Pulmonary lymph node (tissue), 1 donor: ENCODE results near the gene CHD8.

DNA sequence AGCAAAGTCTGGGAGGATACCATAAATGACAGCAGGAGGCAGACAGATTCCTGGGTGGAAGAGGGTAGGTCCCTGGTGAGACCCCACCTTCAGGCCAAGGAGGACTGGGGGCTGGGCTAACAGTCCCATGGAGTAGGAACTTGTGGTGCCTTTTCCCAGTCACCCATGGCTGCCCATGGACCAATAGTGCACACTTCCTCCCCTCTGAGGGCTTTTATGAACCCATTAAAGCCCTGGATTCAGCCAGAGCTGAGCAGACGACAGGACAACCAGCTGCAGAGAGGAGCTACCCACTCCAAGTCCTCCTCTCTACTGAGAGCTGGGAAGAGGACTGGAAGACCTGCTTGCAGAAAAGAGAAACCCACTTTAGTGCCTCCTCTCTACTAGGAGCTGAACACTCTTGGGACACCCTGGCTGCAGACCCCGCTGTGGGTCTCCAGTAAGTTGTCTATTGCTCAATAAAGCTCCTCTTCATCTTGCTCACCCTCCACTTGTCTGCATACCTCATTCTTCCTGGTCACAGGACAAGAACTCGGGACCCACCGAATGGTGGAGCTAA is 36.7 kb upstream of the OR5AU1 start:
- PRO-cap, result no peak

- PRO-cap, result no peak
Measured at GRCh38 chr14:21203925-21205076, 48.4 kb upstream of the OR5AU1 start.

GRCh38 chr14:21260199-21260786 is 8.9 kb downstream of the HNRNPC start:
- PRO-cap, result no peak

DNA sequence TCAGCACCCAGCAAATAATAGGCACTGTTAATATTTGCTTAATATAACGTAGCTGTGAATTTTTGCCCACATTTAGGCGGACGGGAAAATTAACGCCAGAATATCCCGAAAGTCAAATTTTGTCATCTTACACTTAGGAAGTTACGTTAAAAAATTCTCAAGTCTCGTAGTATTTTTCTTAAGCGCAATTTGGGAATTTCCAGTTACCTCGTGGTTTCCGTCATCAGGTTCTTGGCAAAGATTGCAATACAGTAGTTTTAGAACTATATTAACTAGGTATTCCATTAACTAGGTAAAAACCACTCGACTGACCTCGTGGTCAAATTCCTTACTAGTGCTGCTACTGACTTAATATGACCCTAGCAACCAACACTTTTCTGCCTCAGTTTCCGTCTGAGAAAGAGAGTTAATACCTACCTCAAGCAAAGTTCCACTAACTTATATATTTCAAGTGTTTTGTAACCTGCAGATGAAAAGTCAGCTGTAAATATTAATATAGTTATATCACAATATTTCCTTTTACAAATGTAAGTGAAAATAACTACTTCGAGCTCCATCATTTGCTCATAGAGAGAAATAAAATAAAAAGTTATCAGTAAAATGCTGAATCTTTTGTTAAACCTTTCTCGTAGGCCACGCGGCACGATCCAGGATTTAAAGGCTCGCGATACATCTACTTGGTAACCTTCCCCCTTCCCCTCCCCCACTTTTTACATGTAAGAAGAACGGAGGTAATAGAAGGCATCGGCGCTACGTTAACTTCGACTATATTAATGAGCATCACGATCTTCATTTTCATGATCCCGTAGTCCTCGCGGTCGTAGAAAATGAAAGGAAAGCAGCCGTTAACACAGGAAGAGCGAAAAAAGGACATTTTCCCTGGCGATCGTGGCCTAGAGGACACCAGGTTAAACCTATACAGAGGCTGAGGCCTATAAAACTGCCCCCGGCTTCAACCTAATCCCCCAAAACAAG is 749 bp downstream of the HNRNPC start:
- PRO-cap, result no peak

DNA sequence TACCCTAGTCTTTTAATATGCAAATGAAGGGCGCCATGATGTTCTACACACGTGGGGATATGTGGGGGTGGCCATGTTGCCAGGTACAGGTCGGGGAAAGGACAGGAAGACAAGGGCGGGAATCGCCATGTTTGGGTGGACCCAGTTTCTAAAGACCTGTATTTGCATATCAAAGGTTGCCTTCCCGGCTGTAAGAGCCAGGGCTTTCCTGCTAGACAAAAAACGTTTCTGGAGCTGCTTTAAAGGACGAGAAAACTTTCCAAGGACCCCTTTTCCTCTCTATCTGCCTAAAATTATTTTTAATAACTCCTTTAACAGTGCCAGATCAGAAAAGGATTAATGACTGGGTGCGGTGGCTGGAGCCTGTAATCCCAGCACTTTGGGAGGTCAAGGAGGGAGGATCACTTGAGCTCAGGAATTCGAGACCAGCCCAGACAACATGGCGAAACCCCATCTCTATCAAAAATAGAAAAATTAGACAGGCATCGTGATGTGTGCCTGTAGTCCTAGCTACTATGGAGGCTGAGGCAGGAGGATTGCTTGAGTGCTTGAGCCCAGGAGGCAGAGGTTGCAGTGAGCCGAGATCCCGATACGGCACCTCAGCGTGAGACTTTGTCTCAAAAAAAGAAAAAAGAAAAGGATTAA is 29.1 kb downstream of the RPGRIP1 start:
- PRO-cap, result bidirectional peak, plus-strand start at position 88 of the sequence, minus-strand start outside the sequence

- PRO-cap, result unidirectional peak, minus-strand start at chr14:21455856; bidirectional peak, plus-strand start at chr14:21456348, minus-strand start at chr14:21456044
Measured at GRCh38 chr14:21455648-21456683, at the start of gene CHD8. Gene CHD8 (minus strand): TSS chr14:21456123.

GRCh38 chr14:21525406-21526105 is 590 bp downstream of the SALL2 start:
- PRO-cap, result no peak

DNA sequence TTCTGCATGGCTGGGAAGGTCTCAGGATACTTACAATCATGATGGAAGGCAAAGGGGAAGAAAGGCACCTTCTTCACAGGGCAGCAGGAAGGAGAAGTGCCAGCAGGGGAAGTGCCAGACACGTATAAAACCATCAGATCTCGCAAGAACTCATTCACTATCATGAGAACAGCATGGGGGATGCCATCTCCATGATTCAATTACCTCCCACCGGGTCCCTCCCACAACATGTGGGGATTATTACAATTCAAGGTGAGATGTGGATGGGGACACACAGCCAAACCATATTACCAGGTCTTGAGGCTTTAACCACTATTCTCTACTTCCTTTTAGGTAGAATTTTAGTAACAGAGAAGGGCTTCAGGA is 40.7 kb upstream of the OR4E1 start:
- PRO-cap, result no peak

- PRO-cap, result unidirectional peak, minus-strand start at chr14:21749498
Measured at GRCh38 chr14:21749243-21749945, 75.8 kb upstream of the OR4E1 start.

DNA sequence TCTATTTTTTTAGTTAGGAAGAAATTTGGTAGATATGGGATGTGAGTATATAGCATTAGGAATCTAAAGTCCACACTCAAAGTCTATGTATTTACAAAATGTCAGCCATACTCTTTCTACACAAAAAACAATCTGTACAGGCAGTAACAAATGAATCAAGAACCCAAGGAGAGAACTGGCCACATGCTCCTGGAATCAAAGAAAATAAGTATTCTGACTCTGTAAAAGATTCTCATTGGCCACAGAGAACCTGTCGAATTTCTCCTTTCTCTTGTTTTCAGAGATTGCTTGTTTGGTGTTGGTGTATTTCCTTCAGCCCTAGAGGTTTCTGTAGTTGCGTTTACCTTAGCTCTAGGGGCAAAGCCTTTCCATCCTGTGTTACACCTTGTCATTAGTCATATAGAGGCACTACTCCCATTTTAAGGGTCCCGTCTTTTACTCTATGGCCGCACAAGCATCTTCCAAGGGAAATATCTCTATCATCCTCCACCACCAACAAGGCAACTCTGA is 177.9 kb upstream of the OR4E1 start:
- PRO-cap, result no peak

- PRO-cap, result unidirectional peak, plus-strand start at chr14:21853017
Measured at GRCh38 chr14:21852869-21853114, 179.2 kb upstream of the OR4E1 start.

GRCh38 chr14:21923566-21924269 is 250.1 kb upstream of the OR4E1 start:
- PRO-cap, result no peak

- PRO-cap, result no peak
Measured at GRCh38 chr14:22052001-22052343, 378.4 kb upstream of the OR4E1 start.

DNA sequence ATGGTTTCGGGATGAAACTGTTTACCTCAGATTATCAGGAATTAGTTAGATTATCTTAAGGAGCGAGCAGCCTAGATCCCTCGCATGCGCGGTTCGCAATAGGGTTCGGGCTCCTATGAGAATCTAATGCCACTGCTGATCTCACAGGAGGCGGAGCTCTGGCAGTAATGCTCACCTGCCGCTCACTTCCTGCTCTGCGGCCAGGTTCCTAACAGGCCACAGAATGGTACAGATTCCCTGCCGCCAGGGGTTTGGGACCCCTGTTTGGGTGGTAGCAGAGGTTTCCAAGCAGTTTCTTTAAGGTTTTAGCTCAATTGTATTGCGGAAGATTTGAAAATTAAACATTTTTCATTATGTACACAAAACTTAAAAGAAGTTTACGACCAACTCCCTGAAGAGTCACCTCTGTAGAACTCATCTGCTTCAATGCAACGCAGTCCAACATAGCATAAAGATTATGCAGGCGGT is 439.9 kb upstream of the OR4E1 start:
- PRO-cap, result bidirectional peak, plus-strand start at position 203 of the sequence, minus-strand start at position 97 of the sequence

GRCh38 chr14:22265651-22266225 is 323.3 kb downstream of the DAD1 start:
- PRO-cap, result no peak

- PRO-cap, result no peak
Measured at GRCh38 chr14:22418435-22419315, 170.3 kb downstream of the DAD1 start.

- PRO-cap, result unidirectional peak, plus-strand start at chr14:22497232
Measured at GRCh38 chr14:22496570-22497455, 92.2 kb downstream of the DAD1 start.

DNA sequence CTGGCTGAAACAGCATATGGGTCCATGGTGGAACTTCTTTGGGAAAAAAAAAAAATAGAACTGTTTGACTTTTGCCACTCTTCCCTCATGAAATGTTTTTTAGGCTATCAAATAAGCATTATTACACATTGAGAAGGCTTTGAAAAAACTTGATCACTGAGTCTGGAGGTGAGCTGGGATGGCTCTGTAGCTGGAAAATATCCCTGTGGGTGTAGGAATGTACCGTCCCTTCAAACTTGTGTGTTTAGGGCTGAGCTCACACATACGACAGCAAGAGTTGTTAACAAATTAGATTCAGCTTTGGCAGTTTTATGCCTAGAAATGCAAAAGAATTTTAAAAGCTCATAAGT is 78.6 kb downstream of the DAD1 start:
- PRO-cap, result no peak

DNA sequence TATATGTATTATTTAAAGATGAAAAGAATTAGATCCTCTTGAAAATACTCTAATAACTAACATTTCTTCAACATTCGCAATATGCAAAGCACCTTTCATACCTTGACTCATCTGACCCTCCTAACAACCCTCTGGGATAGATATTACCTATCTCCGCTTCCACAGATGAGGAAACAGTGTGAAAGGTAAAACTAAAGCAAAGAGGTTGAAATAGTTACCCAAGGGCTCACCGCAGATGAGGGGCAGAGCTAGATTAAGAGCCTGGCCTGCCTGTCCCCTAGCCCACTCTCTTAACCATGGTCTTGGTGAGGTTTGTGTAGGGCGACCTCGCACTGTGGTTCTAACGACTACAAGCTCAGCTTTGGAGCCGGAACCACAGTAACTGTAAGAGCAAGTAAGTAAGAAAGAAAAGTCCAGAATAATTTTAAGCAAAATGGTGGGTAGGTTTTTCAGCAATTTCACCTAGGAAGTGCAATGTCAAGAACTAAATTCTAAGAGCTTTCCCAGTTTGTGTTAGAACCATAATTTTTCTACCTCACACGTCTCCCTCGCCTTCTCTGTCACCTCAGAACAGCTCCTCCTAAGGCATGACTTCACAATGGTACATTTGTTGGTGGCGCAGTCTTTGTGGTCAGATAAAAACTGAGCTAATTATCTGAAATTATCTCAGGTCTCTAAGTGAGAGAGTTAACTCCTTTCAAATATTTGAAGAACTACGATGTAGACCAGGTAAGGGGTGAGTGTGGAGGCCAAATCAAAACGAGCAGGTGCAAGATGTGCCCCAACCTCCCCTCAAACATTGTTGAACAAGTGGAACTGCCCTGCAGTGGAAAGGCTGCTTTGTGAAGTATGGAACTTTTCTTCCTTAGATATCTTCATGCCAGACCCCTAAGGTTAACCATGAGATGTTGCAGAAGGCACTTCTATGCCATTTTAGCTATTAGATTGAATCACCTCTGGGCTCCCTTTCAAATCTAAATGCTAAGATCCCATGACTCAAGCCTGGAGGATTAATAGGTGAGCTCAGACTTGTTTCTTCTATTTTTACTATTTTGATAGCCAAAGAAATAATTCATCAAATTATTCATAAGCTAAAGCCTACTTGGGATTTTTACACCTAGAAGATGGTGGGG is 64.7 kb downstream of the DAD1 start:
- PRO-cap, result bidirectional peak, plus-strand start at position 588 of the sequence, minus-strand start at position 342 of the sequence

DNA sequence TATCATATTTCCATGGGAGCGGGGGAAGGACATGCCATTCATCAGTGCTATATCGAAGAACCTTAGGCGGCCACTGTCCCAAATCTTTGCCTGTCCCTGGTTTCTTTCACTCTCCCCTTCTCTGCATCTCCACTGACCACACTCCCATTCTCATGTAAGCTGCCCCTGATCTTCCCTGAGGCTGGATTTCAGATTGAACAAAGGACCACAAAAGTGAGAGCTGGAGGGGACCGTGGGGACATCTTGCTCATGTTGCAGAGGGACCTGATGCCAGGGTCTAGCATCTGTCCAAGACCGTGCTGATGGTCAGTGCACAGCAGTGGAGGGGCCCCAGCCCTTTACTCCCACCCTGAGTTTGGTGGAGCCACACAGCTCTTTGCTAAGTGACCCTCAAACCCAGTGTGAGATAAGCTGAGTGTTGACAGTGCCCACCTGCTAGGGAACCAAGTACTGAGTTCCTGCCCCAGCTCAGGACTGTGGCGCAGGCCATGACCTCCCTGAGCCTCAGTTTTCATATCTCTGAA is 51.2 kb downstream of the DAD1 start:
- PRO-cap, result no peak